Transverse colon (tissue), 4 donors: ENCODE results near the genes POMGNT1, RAD54L and UQCRH.

GRCh38 chr1:44817046-44818461, 9.2 kb downstream of the BTBD19 start:
- PRO-cap = no peak
- RAMPAGE, long total RNA, 4 experiments = no peak in any of the 4 experiments

DNA sequence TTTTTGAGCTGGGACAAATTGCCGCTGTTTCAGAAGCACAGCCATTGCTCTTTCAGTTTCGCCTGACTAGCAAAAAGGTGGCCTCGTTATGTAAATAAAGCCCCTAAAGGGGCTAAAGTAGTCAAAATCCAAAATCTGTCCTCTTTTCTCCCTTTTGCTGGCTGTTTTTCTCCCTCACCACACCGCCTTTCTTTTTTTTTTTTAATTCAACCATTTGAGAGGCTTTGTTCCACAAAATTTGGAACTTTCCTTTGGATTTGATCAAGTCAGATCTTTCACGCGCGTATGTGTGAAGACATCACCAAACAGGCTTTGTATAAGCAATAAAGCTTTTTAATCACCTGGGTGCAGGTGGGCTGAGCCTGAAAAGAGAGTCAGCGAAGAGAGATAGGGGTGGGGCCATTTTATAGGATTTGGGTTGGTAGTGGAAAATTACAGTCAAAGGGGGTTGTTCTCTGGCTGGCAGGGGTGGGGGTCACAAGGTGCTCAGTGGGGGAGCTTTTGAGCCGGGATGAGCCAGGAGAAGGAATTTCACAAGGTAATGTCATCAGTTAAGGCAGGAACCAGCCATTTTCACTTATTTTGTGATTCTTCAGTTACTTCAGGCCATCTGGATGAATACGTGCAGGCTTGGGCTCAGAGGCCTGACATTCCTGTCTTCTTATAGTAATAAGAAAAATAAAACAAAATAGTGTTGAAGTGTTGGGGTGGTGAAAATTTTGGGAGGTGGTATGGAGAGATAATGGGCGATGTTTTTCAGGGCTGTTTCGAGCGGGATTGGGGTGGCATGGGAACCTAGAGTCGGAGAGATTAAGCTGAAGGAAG, 5.1 kb upstream of the HPDL start:
- PRO-cap = no peak
- RAMPAGE, long total RNA, 4 experiments = no peak in any of the 4 experiments

GRCh38 chr1:45361040-45361487, 21.1 kb downstream of the TOE1 start:
- PRO-cap = unidirectional peak, minus-strand start at chr1:45361223
- RAMPAGE, long total RNA, 4 experiments = no peak in any of the 4 experiments

DNA sequence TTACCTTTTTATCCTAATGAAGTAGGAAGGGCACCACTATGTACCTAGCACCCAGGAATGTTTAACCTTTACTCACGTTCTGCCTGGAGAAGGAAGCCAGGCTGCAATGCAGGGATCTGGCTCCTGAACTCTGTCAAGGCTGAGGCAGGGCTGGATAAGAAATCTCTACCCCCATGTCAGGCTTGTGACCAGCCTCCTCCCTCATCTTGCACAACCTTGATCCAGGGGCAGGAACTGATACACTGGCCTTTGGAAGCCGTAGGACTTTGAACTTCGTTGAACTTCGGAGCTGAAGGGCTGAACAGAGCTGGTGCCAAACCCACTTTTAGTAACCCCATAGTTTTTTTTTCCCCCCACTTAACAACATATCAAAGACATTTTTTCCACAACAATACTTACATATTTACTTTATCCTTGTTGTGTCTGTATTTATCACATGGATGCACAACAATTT, 8.0 kb upstream of the AKR1A1 start:
- PRO-cap = bidirectional peak, plus-strand start at position 279 of the sequence, minus-strand start at position 132 of the sequence
- RAMPAGE, long total RNA, 4 experiments = no peak in any of the 4 experiments

DNA sequence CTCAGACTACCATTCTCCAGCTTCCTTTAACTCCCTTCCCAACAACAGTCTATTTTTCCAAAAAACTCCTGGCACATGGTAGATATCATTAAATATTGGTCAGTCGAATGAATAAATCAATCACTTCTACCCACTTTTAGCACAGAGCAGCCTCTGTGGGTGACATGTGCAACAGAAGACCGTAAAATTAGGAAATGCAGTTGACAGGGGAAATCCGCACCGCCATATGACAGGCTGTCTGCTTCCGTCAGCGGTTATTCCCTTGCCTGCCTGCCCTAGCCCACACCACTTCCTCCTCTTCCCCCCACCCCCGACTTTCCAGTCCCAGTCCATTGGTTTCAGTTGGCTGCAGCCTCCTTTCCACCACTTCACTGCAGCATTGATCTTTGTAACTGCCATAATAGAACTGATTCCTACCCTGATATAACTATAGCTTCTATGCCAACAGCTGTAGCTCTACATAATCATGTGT, 6.8 kb upstream of the AKR1A1 start:
- PRO-cap = bidirectional peak, plus-strand start at position 253 of the sequence, minus-strand start at position 180 of the sequence
- RAMPAGE, long total RNA, 4 experiments = no peak in any of the 4 experiments

- PRO-cap = no peak
- RAMPAGE, long total RNA, 4 experiments = no peak in any of the 4 experiments
These were observed 3.6 kb downstream of the AKR1A1 start for GRCh38 chr1:45554081-45554678.

GRCh38 chr1:45622532-45622924, 1.3 kb downstream of the CCDC17 start:
- PRO-cap = no peak
- RAMPAGE, long total RNA, 4 experiments = no peak in any of the 4 experiments

DNA sequence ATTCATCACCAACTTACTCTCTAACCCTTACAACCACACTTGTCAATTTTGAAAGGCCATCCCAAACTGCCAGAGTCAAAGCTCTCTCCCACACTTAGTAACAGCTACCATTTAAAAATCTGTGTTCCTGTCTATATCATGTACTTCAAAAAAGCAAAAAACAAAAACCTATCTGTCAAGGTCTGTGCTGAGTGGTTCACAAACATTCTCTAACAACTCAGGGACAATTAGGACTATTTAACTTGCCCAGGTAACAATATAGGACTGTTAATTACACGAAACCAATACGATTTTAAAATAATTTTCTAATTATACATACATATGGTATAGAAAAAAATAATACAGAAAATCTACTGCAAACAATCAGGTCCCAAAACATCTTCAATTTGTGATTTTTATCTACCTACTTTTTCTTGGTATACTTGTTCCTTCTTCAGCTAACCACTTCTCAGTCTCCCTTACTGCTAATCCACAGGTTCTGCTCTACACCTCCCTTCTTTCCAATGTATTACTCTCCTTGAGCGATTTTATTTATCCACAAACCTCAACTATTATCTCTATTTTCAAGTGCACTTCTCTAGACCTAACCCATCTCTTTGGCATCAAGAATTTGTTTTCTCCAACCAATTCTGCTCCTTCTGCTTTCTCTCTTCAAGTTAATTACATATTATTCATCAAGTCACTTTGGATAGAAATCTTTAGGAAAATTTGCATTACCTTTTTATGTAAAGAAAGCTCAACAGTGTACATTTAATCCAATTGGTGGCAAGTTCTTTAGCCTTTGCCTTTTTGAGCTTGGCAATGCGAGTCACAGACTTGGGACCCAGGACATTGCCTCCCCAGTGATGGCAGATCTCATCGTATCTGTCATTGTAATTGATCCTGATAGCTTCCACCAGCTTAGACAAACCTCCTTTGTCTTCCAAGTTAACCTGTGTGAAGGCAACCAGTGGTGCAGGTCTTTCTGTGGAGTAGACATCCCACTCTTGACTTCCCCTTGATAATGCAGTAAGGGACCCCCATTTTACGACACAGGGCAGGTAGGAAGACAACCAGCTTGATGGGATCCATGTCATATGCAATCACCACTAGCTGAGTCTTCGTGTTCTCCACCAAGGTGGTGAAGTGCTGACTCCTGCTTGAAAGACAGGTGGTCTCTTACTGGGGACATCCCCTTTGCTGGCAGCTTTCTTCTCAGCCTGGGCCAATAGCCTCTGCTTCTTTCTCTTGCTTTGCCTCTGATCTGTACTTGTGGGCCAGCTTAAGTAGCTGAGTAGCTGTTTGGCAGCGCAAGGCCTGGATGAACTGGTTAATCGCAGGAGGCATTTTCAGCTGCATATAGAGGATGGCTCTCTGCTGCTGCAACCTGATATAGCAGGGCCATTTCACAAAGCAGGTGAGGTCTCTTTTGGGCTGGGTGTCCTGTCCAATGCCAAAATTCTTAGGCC, 26.9 kb upstream of the CCDC17 start:
- PRO-cap = no peak
- RAMPAGE, long total RNA, 4 experiments = start-site peak on the minus strand in 2 of 4 experiments, centred at positions 607 to 701 of the sequence, 10 to 19 reads per replicate

- PRO-cap = no peak
- RAMPAGE, long total RNA, 4 experiments = no peak in any of the 4 experiments
These were observed 28.2 kb downstream of the GPBP1L1 start for GRCh38 chr1:45658039-45658539.

- PRO-cap = no peak
- RAMPAGE, long total RNA, 4 experiments = no peak in any of the 4 experiments
These were observed 19.2 kb downstream of the MAST2 start for GRCh38 chr1:45822542-45823011.

DNA sequence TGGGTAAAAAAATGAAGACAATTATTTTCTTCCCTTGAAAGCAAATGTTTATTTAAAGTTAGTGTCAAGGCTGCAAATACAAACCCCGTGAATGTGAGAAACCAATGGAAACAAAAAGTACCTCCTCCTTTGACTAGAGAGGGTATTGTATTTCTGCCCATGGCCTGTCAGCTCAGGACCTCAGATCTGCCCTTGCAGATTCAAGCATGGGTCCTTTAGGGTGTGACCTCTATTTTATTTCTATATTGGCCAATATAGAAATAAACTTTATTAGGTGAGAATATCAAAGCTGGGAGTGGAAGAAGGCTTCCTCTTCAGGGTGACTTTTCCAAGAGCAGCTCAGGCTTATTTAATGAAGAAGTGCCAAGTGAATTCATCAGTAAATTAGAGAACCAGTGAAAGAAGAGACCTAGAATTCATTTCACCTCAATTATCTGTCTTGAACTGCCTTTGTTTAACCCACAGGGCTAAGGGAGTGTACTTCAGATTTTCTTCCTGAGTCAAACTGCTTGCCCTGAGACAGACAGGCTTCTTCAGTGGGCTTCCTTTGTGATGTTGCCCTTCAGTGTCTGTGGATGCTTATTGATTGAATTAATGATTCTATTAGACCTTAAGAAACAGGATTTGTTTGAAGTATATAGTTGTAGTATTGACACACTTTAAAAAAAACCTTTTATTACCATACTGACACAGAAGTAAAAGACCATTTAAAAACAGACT, 110.9 kb downstream of the MAST2 start:
- PRO-cap = bidirectional peak, plus-strand start at position 317 of the sequence, minus-strand start at position 188 of the sequence
- RAMPAGE, long total RNA, 4 experiments = no peak in any of the 4 experiments

DNA sequence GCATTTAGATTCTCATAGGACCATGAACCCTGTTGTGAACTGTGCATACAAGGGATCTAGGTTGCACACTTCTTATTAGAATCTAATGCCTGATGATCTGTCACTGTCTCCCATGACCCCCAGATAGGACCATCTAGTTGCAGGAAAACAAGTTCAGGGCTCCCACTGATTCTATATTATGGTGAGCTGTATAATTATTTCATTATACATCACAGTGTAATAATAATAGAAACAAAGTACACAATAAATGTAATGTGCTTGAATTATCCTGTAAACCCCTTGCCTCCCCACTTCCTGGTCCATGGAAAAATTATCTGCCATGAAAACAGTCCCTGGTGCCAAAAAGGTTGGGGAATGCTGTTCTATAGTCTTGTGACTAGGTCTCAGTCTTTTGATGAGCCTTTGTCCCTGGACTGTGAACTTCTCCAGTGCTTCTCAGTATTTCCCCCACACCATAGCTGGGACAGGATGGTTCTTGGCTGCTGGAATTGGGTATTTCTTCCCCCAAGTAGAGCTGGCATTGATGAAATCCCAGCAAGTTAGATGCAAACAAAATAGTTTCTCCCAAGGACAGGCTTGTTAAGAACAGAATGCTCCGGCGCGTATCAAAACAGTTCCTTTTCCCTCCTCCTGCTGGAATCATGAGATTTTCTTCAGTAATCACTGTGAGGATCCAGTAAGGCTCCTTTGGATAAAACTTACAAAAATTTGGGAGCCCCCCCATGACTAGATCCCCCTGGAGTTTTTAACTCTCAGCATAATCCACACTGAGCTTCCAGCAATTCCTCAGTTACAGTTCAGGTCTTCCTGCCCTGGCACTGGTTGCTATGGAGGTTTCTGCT, 162.7 kb downstream of the PIK3R3 start:
- PRO-cap = no peak
- RAMPAGE, long total RNA, 4 experiments = no peak in any of the 4 experiments

- PRO-cap = no peak
- RAMPAGE, long total RNA, 4 experiments = no peak in any of the 4 experiments
These were observed 105.8 kb downstream of the PIK3R3 start for GRCh38 chr1:46026544-46027020.

DNA sequence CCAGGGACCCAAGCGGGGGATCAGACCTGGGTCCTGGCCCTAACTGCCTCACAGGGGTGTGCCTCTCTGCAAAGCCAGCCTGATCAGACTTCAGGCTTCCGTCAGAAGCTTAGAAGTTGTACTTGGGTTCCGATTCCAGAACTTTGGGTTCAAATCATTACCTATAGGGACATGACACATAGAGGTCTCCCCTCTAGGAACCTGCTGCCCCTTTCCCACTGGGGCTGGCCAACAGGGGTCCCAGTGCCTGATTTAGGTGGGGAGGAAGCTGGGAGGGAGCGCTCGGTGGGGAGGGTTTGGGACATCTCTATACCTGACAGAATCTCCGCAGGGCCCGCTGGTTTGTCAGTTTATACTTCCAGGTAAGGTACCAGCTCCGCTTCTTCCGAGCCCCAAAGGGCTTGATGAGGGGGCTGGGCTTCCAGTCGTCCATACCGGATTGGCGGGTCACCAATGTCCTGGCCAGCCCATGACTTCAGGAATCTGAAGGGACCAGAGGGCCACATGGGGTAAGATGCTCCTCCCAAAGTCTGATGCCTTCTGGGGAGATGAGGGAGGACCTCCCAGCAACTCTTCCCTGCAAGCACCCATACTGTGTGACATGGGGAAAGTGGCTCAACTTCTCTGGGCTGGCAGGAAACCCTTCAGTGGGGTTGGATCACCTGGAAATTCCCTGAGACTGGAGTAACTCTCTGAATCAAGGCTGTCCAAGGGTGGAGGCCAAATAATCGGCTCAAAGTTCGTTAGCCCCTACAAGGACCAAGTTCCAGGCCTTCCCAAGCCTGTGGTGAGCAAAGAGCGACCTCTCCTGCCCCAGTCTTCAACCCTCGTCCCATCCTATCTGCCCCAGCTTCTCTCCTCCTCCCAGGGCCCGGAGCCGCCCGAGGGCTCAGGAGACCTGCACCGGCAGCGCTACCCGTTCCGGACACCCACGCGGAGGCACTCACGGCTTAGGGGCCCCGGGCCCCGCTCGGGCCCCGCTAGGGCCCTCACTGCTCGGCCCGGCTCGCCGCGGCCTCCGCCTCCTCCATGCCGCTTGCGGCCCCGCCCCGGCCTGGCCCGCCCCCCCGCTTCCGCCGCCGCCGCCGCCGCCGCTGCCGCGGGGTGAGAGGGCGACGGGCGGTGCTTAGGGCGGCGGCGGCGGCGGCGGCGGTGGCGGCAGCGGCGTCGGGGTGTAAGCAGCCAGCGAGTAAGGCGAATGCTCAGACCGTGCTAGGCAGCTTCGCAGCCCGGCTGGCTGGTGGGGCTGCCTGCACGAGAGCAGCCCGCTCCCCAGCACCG, at the start of gene POMGNT1:
POMGNT1 (minus strand) TSS at position 1,046 of the 1,281 bp plus-strand sequence.
- PRO-cap = bidirectional peak, plus-strand start at position 1,205 of the sequence, minus-strand start at position 1,031 of the sequence
- RAMPAGE, long total RNA, 4 experiments = start-site peak on the plus strand in 1 of 4 experiments, centred at position 1,134 of the sequence, 5 reads per replicate; start-site peak on the minus strand in 4 of 4 experiments, centred at positions 380 to 1,051 of the sequence, 9 to 288 reads per replicate

- PRO-cap = no peak
- RAMPAGE, long total RNA, 4 experiments = no peak in any of the 4 experiments
These were observed 2.6 kb downstream of the LURAP1 start for GRCh38 chr1:46205665-46206256.

- PRO-cap = bidirectional peak, plus-strand start at chr1:46247688, minus-strand start at chr1:46247309; unidirectional peak, plus-strand start at chr1:46247739
- RAMPAGE, long total RNA, 4 experiments = start-site peak on the plus strand in 2 of 4 experiments, at chr1:46247684-46247778 at its widest, 6 to 23 reads per replicate
These were observed at the start of gene RAD54L for GRCh38 chr1:46247559-46248685. Gene RAD54L, plus strand, starts transcription at chr1:46247763.

DNA sequence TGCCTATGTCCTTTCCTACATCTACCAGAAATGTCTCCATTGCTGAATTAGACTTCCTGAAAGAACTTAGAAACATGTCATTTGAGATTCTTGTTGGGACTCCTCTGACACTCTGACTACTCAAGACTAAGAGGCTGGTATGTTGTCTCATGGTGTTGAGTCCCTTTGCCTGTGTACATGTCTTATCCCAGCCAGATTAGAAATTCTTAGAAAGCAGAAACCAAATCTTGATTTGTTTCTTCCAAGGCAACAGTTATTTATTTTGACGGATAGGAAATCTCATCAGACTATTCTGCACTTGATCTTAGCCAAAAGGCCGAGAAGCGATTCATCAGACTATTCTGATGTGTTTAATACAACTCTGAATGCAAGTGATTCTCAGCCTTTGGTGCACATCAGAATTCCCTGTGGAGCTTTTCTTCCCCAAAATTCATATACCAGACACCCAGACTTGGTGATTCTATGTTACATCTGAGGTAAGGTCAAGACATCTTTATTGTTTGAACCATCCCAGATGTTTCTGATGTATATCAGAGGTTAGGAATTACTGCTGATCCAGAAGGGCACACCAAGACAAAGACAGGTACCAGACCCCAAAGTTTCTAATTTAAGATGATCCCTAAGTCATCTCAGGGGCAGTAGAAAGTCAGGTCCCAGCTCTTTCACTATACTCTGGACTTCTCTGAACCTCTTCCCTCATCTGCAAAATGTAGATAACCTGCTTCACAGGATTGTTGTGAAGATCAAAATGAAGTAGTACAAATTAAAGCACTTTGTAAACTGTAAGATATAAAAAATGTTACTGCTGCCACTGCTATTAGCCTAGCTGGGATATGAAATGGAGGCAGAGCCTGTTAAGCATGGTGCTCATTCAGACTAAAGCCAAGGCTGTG, 15.5 kb downstream of the LRRC41 start:
- PRO-cap = no peak
- RAMPAGE, long total RNA, 4 experiments = no peak in any of the 4 experiments

GRCh38 chr1:46298831-46299619, 4.4 kb downstream of the LRRC41 start:
- PRO-cap = no peak
- RAMPAGE, long total RNA, 4 experiments = start-site peak on the minus strand in 1 of 4 experiments, at chr1:46298912-46299162 at its widest, 13 reads per replicate

DNA sequence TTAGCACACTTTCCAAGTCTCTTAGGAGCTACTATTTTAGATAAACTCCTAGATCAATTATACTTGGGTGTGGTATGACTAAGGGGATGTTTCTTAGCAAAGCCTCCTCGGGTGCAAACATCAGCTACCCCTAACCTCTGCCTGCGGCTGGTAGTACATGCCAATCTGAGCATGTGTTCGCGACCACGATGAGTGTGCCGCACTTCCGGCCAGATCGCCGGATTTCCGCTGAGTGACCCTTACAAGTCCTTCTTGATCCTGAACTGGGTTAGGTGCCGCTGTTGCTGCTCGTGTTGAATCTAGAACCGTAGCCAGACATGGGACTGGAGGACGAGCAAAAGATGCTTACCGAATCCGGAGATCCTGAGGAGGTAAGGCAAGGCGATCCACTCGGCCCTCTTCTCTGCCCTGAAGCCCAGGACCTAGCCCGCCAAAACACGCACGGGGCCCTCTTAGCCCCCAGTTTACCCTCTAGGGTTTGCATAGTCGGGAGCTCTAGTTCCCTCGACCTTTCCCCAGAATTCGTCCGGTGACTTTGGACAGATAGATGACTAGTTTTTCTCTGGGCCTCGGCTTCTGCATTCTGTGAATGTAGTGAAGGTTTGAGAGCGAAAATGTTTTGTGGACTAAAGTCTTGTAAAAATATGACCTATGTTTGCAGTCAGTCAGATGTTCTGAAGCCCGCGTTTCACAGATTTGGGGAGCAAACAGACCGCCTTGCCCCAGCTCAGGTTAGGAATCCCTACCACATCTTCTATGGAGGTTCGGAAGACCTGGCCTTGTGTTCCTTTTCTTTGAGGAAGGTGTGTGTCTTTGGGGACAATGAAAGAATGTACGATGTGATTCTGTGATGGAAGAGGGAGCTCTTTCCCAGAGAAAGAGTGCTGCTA, at the start of gene UQCRH:
UQCRH (plus strand) TSS at position 249 of the 890 bp plus-strand sequence.
- PRO-cap = bidirectional peak, plus-strand start at position 255 of the sequence, minus-strand start outside the sequence
- RAMPAGE, long total RNA, 4 experiments = start-site peak on the plus strand in 4 of 4 experiments, centred at positions 250 to 284 of the sequence, 939 to 3,842 reads per replicate

GRCh38 chr1:46532873-46533166, 2.5 kb downstream of the TMEM275 start:
- PRO-cap = unidirectional peak, plus-strand start at chr1:46533053
- RAMPAGE, long total RNA, 4 experiments = no peak in any of the 4 experiments